Hematopoietic multipotent progenitor cell (in vitro differentiated cells): ENCODE data around the gene MTMR8.

- CAGE, long polyA plus RNA: no peak
These were observed 155.6 kb upstream of the SPIN4 start for GRCh38 chrX:63506676-63507122.

GRCh38 chrX:64394841-64395771 is at the start of gene MTMR8:
TSS of gene MTMR8 (minus strand) at chrX:64395452.
- CAGE, long polyA plus RNA: no peak

GRCh38 chrX:65130981-65131740 is 96.5 kb downstream of the ZC3H12B start:
- CAGE, long polyA plus RNA: no peak

DNA sequence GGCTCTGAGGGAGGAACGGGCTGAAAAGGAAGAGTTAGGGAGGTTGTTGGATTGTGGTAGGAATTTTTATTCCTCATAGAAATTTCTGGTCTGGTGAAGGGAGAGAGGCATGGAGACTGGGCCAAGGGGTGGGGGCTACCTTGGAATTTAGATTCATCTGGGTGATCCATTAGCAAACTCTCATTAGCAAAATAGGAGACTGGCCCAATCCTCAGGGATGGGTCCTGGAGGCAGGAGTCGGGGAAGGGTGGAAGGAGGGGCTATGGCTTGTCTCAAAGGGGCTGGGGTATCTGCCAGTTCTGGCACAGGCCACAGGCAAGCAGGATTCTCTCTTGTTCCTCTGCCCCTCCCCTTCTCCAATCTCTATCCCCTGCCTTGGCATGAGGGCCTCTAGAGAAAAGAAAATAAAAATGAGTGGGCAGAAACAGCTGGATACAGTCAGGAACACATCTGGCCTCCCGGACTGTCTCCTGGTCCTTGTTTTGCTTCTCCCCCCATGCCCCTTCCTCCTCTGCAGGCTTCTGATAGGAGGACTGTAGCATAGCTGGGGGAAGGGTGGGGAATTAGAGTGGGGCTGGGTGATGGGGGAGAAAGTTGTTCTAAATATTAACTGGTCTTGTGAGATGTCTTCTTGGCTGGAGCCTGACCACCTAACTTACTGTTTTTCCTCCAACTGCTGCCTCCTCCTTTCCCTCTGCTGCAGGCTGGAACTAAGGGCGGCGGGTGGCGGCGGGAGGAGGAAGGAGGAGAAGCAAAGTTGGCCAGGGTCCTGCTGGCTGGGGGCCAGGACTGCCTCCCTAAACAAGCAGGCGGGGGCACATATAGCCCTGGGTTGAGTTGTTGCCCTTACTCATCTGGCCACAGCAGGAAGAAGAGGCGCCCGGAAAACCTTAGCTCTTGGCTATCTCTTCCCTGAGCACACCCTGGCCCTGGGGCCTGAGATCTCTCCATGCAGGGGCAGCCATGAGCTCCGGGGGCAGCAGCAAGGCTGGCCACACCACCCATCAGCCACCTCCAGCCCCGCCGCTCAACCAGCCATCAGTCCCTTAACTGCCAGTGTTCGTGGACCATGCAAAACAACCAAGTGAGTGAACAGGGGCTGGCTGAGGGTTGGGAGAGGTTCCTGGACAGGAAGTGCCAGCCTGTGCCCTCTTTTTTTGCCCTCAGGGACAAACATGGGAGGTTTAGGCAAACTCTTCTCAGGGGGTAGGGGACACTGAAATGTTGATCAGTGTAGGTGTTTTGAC is 53.4 kb upstream of the LAS1L start:
- CAGE, long polyA plus RNA: start-site peak on the plus strand centred at position 892 of the sequence, 95 bp wide, 535 reads

GRCh38 chrX:65669770-65670254 is 2.4 kb downstream of the MSN start:
- CAGE, long polyA plus RNA: no peak

DNA sequence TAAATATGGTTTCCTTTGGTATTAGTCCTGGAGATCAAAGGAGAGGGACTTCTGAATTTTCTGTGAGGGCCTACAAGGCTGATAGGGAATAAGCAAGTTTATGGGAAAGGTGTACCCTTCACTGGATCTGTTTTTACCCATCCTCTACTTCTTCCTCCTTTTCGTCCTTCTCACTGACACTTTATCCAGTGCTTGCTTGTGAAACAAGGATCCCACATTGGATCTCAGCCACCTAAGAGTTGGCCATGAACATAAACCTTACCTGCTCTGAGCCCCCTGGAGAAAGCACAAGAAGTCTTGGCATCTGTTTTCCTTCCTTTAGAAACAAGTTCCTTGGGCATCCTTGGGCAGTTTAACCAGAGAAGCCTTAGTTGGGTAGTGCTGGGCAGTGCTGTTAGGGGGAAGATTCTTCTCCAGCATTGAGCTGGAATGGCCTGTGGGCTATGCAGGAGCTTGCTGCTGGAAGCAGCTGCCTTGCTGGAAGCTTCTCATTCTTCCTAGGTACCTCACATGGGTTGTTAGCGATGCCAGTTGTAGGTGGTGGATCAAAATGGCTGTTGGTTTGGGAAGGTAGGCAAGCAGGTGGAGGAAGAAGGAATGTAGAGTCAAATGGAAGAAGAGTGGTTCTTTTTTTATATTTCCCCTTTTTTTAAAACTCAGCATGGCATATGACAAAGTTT is 12.2 kb downstream of the MSN start:
- CAGE, long polyA plus RNA: no peak

DNA sequence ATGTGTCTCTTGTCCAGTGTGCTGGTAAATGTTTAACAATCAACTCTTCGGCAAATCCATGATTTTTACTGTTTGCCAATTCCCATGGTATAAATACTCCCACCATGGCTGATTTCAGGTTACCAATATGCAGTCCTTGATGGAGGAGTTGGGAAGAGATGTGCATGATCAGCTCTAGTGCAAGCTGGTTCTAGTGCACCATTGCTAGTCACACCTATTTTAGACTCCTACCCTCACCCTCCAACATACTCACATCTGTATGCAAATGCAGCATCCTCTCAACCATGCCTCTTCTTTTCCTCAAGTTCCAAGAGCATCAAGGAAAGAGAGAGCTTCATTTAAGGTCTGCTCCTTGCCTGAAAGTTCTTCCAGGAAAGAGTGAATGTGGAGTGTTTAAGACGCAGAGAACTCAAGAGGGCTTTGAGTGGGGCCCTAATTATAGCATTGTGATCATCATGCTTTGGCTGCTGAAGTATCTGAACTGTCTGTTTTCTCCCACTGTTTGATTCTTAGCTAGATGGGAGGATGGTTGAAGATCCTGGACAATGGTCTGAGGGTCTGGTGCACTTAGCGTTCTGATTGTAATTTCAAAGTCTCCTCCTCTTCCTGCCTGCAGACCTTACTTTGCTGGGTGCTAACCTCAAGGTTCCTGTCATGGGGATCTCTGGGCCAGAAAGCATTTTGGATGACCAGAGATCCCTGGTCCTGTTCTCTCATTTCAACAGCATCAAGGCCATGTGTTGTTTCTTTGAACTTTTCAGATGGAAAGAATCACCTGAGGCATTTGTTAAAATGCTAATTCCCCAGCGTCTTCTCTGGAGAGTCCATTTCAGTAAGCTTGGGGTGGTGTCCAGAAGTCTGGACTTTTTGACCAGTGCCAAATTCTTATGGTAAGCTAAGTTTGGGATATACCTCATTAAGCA is 33.6 kb downstream of the MSN start:
- CAGE, long polyA plus RNA: no peak

DNA sequence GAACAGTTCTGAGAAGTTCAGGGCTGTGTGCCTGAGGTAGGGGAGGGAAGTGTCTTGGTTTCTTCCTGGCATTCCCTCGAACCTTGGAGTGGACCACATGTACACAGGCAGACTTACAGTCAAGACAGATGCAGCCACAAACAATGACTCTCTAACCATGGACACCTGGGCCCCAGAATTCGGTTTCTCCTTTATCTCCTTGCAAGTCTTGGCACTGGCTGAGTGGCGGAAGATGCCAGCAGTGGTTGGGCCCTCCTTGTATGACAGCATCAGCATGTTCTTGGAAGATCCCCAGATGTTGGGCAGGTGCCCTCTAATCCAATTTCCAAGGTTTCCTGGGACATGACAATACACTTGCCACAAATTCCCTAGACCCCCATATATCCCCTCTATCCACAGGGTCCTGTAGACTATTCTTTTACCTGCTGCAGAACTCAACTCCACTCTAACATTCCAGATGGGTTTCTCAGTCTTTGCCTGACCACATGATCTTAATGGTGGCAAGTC is 180.0 kb downstream of the MSN start:
- CAGE, long polyA plus RNA: no peak

DNA sequence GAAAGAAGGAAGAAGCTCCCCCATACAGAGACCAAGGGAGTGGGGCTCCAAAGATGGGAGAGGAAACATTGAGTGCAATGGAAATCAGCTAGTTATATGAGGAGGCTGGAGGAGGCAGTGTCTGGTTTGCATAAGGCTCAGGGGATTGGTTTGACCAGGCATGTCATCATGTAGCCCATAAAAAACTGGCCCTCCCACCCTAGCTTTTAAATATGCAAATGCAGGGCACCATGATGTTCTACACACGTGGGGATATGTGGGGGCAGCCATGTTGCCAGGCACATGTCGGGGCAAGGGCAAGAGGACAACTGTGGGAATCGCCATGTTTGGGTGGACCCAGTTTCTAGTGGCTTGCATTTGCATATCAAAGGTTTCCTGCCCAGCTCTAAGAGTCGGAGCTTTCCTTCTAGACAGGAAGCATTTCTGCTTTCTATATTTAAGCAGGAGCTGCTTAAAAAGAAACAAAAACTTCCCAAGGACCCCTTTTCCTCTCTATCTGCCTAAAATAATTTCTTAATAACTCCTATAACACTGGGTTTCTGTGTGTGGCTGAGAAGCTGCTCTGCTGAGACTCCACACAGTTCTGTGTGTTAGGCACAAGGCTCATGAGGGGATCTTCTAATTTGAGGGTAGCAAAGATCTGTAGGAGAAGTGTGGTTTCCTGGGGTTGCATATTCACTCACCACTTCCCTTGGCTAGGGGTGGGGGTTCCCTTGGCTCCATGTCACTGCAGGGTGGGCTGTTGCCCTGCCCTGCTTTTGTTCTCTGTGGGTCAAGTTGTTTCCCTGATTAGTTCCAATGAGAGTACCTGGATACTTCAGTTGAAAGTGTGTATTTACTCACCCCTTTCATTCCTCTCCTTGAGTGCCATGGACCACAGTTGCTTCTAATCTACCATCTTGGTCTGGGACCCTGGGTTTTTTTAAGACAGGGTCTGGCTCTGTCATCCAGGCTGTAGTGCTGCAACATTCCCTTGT is 113.5 kb downstream of the VSIG4 start:
- CAGE, long polyA plus RNA: no peak

DNA sequence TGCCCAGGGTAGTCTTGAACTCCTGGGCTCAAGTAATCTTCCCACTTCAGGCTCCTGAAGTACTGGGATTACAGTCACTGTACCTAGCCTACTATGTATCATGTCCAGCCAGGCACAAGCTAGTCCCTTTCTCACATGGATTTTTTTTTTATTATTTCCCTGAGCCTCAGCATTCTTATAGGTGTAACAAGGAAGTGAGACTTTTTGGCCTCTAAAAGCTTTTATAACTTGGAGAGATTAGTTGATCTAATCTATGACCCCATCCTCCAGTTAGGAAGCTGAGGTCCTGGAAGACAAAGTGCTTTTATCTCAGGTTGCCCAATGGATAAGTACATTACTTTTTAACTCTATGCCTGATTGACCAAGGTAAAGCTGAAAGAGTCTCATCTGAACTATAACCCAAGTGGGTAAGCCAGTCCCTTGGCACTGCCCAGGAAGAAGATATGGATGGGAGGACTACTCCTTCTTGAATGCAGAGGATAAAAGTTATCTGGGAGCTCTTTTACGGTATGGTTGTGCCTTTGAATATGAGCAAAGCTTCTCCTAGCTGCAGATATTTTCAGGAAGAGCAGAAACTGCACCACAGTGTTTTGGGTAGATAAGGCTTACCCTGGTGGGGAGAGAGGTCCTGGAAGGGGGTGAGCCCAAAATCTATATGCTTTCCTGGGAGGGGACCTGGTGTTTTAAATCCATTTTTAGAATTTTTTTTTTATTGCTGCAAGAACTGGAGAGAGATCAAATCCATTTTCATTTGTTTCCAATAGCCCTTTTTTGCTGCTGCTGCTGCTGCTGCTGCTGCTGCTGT is 40.2 kb downstream of the VSIG4 start:
- CAGE, long polyA plus RNA: no peak

DNA sequence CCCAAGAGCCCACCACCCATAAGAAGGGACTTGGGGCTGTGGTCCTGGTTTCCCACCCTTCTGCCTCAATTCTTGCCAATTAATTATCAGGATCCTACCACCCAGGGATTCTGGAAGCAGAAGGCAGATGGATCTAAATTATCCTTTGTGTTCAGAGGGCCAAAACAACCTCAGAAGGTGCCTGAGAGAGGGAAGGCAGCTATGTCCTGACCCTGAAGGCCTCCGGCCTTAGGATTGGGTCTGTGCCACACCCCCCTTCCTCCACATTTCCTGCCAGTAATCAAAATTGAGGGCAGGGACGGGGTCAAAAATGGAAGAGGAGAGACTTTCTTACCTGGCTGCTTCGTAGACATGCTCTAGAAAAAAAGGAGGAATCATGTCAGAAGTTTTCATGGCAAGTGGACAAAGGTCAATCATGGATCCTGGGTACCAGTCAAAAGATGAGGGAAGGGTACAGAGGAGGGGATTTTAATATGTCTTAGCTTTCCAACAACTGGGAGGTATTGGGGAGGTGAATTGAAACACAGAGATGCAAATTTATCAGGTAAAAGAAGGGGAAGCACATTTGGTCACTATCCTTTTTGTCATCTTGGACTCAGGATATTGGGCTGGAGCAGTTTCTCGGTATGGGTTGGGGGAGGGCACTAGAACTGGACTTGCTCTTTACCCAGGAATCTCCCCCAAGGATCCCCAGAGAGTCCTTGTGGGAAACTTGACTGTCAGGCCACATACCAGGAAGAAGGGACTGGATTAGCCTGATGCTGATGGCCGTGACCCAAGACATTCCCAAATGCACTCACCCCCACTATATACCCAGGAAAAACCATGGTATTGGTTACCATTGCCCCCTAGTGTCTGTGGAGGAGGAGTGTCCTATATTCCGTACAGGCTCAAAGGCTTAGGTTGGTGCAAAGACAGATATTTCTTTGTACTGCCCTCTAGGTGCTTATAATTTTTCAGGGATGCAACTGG is 17.1 kb downstream of the VSIG4 start:
- CAGE, long polyA plus RNA: no peak

DNA sequence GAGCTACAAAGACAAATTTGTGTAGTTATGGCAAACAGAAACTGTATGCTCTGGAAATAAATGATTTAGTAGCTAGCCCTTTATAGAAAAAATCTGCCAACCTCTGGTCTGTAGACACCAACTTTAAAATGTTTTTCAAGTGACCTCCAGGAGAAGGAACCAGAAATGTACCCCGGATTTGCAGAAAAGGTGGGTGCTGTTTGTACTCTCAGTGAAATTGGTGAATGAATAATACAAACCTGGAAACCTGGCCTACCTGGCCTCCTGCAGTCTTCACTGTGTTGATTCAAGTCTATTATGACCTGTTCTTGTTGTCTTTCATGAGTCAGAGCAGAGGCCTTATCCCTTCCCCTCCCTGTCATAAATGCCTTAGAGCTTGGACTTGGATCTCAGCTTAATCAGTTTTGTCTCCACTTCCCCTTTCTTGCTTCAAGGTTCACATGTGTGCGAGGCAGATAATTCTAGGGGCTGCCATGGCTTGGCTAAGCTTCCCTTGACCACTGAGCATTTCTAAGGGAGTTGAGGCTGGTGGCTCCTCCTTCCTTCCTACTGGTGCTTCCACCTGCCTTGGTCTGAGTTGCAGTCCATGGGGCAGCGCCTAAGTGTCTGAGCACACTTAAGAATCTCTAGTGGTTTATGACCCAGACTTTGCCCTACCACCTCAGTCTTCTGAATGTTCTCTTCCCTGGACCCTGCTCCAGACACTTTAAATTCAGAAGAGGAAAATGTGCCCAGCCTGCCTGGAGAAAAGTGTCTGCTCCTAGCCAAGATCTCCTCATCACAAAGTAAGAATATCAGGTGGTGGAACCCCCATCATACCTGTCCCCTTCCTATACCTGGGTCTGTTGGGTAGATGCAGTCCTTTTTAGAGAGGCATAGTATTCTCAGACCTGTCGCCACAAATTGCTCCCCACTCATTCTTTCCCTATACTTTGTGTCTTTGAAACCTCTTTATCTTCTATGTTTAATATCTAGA is 1.7 kb upstream of the HEPH start:
- CAGE, long polyA plus RNA: no peak

DNA sequence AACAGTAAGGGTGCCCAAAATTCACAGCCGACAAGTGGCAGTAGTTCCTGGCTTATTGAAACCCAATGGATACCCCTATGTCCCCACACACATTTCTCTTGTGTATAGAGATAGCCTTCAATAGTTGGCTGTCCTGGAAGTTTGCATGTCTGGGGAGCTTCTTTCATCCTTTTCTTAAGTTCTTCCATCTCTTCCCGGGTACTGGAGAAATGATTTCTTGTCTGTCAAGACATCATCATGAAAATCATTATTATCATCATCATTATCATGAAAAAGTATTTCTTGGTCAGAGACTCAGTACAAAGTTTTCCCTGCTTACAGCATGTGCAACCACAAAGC is 223.3 kb downstream of the OPHN1 start:
- CAGE, long polyA plus RNA: no peak

- CAGE, long polyA plus RNA: no peak
These were observed 134.4 kb downstream of the OPHN1 start for GRCh38 chrX:68298909-68299294.

DNA sequence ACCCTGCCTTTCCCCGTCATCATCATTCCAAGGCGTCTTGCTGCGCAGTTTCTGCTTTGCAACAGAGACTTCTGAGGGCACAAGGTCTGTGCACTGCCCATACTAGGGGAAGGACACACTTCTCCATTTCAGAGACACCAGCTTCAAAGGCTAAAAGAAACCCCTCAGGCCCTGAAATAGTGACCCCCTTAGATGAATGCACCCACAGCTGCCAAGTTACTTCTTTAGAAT is 19.2 kb downstream of the STARD8 start:
- CAGE, long polyA plus RNA: no peak

GRCh38 chrX:68684226-68684847 is 36.9 kb downstream of the STARD8 start:
- CAGE, long polyA plus RNA: no peak

DNA sequence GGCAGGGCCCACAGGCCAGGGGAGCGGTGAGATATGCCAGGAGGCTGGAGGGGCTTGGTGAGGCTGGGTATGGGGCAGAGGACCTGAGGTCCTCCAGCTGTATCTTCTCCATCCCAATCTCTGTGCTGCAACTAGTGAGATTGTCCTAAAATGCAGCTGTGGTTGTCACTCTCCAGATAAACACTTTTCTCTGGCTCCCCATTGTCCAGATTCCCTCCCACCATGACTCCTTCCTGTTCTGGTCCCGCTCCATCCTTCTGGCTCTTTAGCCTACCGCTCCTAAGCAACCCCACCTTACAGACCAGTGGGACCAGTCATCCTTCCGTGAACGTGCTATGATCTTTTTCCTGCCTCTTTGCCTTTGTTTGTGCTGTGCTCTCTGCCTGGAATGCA is 72.0 kb downstream of the STARD8 start:
- CAGE, long polyA plus RNA: no peak

- CAGE, long polyA plus RNA: no peak
These were observed 34.1 kb upstream of the EFNB1 start for GRCh38 chrX:68794704-68795198.

- CAGE, long polyA plus RNA: no peak
These were observed 954 bp upstream of the EFNB1 start for GRCh38 chrX:68827861-68828273.

GRCh38 chrX:68829133-68830130 is 611 bp downstream of the EFNB1 start:
- CAGE, long polyA plus RNA: no peak